Bronchial epithelial cell (primary cell): ENCODE measurements around the gene RAB29.

- RRBS, 2 experiments: no CpG with 5 or more reads among the region's 3 CpGs
These were observed 2.6 kb downstream of the PPP1R15B start for GRCh38 chr1:204409108-204409412.

GRCh38 chr1:204821476-204821805 lies 7.0 kb upstream of the NFASC start:
- RRBS, 2 experiments: no CpG with 5 or more reads among the region's 3 CpGs

DNA sequence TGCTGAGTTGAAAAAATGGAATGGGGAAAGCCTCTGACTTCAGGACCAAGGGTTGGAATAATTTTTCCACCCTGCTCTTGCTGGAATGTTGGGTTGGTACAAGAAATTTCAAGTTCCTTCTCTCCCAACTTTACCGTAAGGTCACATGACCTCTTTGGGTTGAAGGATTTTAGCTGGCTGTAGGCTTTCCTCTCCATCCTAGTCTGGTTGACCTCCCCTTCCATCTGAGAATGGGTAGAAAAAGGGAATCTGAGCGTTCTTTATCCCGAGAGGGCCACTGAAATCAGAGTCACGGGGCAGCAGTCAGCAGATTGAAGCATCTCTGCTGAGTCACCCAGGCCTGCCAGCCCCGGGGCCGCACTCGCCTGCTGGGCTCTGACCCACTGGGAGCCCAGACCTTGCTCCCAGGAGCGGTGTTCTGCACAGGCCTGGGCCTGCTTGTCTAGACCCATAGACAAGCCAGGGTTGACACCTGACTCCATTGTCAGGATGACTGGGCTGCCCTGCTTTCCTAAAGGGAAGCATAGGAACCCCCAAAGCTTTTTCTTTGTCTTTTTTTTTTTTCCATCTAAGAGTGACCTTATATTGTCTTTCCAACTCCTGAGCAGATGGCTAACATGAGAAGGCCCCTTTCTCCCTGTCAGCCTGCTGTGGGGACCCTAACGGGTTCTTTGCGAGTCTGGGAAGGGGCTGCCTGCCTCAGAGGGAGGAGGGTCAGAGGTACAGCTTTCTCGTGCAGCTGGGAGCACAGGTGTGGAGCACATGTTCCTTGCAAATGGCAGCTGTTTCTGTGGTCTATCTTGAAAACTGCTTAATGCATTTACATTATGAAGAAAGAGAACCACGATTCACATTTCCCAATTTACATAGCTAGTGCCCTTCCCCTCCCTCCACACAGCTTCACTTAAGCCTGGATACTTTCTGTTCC lies 31.2 kb downstream of the TMCC2 start:
- RRBS, 2 experiments: no CpG with 5 or more reads among the region's 12 CpGs

GRCh38 chr1:205270704-205271225 lies 43.0 kb downstream of the TMCC2 start:
- RRBS, 2 experiments: no CpG with 5 or more reads among the region's 10 CpGs

DNA sequence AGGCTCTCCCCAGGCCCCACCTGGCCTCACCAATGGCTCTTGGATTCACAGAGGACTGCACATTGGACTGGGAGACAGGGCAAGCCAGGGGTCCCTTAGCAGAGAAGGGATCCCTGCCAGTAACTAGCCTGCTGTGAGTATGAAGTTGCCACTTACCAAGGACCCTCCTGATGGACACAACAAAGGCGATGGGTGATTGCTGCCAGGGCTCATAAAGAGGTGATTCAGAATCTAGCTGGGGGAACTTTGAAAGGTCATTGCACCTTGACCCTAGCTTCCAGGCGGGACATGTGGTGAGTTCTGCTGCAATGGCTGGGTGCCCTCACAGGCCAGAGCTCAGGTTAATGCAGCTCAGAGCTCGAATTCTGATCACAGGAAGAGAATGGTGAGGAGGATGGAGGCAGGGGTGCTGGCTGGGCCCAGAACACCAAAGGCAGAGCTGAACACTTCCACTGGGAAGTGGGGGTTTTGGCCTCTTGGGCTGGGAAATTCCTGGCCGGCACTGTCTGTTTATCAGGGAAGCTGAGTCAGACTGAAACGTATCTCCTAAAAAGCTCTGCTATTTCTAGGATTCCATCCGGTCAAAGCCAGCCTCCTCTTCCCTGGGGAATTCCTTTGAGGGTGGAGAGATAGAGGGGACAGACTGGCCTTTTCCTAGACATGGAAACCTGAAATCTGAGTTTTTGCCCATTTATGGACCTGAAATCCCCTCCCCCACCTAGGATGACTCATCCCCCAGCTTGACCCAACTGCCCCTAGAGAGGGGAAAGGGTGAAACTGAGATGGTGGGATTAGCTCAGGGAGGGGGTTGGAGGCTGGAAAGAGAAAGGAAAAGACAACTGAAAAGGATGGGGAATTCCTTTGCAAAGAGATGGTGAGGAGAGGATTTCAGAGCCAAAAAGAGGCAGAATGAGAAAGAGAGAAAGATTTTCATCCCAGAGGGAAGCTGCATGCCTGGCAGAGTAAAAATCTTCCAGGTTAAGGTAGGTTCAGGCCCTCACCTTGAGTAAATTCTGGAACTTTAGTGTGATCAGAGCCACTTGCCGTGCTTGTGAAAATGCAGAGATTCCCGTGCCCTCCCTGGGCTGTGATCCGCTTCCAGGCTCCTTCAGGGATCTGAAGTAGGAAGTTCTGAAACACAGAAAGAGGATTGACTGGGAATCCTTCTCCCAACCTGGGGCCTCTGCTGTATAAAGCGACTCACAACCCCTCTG lies 27.1 kb downstream of the NUAK2 start:
- RRBS, 2 experiments: no CpG with 5 or more reads among the region's 10 CpGs

DNA sequence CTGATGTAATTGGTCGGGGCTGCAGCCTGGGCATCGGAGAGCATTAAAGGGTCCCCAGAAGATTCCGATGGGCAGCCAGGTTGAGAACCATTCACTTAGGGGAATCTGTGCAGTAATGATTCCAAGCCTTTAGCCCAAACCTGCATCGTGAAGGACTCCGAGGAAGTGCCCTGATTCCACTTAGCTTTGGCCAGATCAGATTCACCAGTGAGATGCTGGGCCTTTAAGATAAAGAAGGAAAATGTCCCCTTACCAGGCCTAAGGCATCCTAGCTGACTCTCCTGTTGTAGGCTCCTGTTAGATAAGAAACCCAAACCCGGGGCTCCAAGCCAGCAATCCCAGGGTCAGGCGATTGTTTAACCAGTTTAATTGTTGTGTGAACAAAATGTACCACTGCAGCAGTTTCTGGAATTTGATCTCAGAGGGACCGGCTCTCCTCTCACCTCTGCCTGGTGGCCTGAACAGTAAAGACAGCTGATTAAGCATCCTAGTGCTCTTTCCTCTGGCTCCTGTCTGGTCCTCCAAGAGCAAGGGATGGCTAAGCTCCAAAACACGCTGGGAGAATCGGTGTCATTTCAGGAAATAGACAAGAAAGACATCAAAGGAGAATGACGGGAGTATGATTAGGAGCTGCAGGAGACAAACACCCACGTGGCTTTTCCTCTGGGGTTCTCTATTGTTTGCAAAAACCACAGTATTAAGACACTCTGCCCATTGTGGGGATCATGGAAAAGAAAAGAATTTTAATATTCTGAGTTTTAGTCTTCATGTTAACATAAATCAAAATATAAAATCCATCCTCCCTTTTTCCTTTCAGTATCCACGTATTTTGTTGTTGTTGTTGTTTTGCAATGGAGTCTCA lies 9.3 kb upstream of the KLHDC8A start:
- RRBS, 2 experiments: 9% methylated on average over 2 of the region's 13 CpGs; no CpG with 5 or more reads in 1 of the 2 experiments

DNA sequence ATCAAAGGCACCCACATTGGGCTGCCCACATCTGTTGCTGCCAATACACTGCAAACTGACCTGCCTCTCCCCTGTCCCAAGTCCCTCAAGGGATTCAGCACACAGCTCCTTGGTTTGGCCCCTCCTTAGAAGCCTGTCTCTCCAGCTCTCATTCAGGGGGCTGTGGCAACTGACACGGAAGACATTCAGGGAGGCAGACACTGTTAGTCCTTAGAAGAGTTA lies 19.1 kb upstream of the KLHDC8A start:
- RRBS, 2 experiments: no CpG with 5 or more reads among the region's 1 CpG

DNA sequence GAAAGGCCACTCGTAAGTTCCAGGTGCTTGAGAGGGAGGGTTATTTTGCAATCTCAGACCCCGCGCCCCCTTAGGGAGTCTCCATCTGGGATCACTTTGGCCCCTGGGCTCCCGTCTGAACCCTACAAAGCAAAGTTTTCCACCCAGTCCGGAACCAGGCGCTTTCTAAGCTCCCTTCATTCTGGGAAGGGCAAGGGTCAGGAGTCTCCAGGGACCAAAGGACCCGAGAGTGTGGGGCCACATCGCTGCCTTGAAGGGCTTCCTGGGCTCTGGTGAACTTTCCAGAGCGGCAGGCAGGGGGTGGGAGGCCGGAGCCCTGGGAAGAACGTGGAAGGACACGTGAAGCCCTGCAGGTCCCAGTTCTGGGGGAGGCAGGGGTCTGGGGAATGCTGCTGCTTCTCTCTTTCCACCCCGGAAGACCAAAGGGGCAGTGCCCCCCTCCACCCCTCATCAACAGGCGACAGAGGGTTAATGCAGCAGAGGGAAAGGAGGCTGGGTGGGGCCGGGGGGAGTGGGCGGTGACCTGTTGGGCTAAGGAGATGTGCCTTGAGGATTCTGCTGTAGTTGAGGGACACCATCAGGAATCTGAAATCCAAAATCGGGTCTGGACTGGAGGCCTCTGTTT lies 673 bp downstream of the CDK18 start:
- RRBS, 2 experiments: 4 to 8% methylated on average over 5 of the region's 17 CpGs

DNA sequence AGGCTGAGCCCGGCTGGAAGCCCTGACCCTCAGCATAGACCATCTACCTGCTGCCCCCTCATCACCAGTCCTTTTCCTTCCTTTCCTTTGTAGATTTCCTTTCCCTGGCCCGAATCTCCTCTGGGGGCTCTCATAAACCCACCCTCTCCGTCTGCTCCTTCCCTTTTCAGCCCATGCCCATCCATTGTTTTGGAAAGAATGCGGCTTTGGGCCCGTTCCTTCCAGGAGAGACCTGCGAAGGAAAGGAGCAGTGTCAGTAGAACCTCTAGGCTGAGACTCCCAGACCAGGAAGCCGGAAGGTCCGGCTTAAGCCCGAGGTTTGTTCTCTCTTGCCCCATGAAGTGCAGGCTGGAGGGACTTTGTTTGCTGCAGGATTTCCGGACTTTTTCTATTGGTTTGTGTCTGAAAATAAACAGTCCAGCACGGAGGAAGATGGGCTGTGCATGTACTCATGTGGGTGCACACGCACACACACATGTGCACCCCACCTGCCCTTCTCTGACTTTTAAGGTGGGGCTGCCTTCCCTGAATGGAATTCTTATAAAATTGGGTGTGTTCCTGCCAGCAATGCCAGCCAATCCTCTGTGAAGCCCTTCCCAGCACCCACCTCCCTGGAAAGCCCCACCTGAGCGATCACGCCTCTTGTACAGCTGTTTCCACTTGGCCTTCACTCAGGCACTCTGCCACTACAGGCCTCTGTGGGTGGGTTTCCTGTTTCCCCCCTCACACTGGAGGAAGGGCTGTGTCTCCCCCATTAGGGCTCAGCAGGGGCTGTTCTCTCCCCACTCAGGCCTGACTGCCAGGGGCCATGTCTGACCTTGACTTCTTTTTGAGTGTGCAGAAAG lies 13.4 kb downstream of the MFSD4A start:
- RRBS, 2 experiments: 3% methylated on average over 3 of the region's 14 CpGs

- RRBS, 2 experiments: no CpG with 5 or more reads among the region's 2 CpGs
These were observed 15.4 kb downstream of the ELK4 start for GRCh38 chr1:205616284-205616970.

DNA sequence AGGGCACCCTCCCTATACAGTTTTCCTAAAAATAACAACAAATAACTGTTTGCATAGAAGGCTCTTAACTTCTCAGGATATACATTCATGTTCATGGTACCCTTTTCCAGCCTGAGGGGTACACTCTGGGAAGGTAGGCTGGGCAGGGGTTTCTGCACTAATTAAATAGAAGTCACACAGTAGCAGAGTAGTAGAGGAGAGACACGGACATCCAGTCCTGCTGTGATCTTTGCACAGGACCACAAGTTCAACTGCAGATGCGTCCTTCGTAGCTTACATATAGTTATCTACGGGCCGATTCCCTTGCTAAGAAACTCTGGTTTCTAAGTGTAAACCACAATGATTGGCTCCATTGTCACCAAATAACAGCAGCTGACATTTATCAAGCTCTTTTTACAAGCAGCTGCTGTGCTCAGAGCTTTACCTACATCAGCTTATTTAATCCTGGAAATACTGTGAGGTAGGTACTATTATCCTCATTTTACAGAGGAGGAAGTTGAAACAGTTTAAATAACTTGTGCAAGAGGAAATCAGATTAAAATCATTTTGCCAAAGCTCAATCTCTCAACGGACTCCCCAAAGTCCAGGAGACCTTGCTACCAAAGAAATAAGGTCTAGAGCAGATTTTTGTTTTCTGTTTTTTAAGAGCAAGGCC lies 3.1 kb downstream of the SLC45A3 start:
- RRBS, 2 experiments: no CpG with 5 or more reads among the region's 6 CpGs

DNA sequence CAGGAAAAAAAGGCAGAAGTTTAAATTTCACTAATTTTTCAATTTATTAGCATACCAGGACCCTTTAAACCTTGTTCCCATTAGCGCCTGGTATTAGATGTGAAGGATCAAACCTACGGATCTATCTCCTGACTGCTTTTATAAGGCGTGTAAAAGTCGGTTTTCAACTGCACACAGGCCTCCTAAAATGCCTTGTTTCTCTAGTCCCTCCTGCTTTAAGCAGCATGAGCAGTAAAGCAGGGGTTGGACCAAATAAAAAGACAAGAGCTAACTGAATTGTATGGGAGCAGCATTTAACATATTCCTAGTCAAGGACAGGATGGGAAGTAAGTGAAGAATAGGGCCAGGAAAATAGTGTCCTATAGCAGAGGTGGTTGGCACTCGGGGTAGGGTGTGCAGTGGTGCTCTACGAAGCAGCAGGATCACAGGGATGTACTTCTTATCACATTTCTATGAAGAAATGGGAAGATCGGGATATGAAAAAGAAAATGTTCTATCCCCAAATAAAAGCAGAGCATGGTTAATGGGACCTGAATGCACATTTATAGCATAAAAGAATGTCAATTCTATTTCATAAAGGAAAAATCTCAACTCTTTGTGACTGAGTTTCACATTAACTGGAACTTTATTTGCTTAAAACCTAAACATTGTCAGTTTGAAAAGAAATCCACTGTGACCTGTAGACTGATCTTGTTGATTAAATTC lies 33.1 kb downstream of the NUCKS1 start:
- RRBS, 2 experiments: no CpG with 5 or more reads among the region's 7 CpGs

DNA sequence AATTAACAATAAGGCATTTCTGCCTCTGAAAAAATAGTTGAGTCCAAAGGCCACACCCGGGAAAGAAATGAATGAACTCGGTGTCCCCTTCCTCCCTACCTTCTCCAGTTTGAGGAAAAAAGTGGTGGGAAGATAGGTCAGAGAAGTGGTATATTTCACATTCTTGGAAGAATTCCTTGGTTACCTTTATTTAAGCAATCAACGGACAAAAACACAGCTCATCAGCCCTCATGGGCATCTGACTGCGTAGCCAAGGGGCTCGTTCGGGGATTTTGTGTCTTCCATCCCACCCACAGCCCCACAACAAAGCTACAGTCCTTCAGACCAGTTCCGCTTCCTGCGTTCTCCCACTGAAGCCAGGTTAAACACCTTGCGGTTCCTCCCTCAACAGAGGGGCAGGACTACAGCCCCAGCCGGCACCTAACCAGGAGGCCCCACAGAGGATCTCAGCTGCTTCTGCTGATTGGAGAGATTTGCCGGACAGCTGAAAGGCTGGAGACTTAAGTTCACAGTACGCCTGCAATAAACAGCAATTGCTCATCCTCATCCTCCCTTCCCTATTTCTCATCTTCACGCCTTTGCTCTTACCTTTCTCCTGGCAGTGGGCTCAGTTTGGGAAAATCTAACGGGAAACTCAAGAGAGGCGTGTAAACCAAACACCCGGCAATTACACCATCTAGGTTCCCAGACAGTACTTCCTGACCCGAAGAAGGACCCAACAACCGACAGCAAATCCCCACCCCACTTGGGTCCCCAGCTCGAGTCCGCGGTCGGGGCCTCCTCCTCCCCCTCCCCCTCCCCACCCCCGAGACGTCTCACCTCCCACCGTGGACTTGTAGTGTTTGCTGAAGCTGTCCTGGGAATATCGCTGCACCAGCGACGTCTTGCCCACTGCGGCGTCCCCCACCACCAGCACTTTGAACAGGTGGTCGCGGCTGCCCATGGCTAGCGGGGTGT lies 990 bp downstream of the RAB29 start:
- RRBS, 2 experiments: 6 to 17% methylated on average over 2 of the region's 33 CpGs

GRCh38 chr1:205774971-205775604 lies at the start of gene RAB29:
RAB29 (minus strand) TSS chr1:205775482.
- RRBS, 2 experiments: under 1 to 1% methylated on average over 13 to 16 of the region's 43 CpGs

DNA sequence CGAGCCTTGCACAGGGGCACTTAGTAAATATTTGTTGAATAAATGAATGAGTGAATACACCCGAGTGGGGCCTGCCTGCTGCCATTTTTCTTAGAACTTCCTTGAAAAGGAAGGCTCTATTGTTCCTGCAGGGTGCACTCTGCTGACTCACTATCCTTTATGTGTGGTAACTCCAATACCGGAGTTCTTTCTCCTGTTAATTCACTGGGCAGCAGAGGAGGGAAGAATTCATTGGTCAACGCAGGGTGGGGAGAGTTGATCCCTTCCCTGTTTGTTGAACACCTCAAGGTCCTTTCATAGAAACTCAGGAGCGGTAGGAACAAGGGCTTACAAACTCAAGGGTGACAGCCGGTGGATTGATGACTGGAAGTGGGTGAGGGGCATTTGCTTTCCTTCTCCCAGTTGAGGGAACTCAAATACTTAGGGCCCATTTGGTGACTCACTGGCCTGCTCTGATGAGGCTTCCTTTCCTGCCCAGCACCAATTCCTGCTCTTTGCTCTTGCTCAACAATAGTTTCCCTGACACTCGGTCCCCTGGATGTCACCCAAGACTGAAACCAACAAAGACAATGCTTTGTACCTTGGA lies 9.6 kb downstream of the SLC26A9 start:
- RRBS, 2 experiments: no CpG with 5 or more reads among the region's 7 CpGs

- RRBS, 2 experiments: no CpG with 5 or more reads among the region's 3 CpGs
These were observed 1.9 kb downstream of the RAB7B start for GRCh38 chr1:206001333-206001756.

GRCh38 chr1:206445606-206446338 lies 24.5 kb upstream of the IKBKE start:
- RRBS, 2 experiments: no CpG with 5 or more reads among the region's 10 CpGs

DNA sequence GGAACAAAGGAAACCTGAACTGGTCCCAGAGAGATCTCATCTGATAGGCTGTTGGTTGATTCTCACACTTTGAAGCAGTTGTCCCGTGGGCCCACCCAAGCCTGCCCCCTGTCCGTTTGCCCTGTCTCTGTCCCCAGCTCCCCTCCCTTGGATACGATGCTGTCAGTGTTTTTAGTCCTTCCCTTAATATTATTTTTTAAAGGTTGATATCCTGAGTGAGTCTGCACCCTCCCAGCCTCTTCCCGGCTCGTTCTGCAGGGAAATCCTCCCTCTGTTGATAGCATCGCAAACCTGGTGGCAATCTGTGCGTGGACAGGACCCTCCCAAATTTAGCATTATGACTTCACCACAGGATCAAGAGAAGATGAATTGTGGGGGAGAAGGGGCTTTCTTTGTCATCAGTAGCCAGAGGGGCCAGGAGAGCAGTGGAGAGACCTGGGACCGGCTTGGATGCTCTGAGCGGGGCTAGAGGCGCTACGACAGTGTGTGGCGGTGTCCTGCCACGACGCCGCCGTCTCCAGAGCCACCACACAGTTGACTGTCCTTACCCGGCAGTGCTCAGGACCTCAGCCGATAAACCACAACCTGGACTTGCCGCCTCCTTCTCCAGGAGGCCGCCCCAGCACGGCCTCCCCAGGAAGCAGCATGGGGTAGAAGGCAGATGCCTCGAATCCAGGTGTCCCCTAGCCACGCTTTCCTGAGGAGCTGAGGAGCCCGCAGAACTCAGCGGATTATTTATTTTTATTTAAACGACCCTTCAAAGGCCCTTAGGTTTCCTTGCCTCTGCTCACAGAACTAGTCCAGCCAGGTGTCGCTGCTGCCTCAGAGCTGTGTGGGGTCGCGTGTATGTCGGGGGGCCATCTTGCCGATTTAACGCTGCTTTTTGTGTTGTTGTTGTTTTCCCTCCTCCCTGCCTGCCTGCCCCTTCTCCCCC lies 16.1 kb upstream of the IKBKE start:
- RRBS, 2 experiments: 97% methylated on average over 4 of the region's 32 CpGs; no CpG with 5 or more reads in 1 of the 2 experiments

GRCh38 chr1:206487015-206487309 lies 16.7 kb downstream of the IKBKE start:
- RRBS, 2 experiments: no CpG with 5 or more reads among the region's 3 CpGs